H4 (cell line): ENCODE results near the gene NAALAD2.

- RAMPAGE, long total RNA: no peak
These were observed 15.1 kb downstream of the FZD4 start for GRCh38 chr11:86940131-86940499.

- RAMPAGE, long total RNA: no peak
These were observed 13.9 kb downstream of the FZD4 start for GRCh38 chr11:86941048-86941915.

DNA sequence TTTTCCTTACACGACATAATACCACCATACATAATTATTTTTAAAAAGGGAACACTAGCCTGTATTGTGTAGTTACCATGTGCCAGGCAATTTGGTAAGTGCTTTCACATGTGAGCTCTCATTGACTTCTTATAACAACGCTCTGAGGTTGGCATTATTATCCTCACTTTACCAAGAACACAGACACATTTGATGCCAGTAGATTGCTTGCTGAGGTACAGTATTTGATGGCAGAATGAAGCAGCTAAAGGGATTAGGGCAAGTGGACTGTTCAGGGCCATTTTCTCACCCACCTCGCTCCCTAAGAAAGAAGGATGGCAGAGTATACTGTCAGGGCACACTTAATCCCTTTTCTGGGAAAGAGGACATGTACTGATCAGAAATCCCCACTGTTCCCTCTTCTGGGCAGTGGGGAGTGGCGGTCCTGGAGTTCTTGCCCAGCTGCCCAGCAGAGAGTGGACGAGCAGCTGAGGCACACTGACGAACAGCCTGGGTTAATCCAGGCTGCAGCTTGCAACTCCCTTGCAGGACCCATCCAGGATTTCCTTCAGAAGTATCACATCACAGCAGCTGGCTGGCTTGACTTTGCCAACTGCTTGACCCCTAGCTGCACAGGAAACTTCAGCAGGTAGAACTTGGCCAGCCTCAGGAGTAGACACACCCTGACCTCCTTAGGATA lies 27.6 kb upstream of the FZD4 start:
- RAMPAGE, long total RNA: no peak

DNA sequence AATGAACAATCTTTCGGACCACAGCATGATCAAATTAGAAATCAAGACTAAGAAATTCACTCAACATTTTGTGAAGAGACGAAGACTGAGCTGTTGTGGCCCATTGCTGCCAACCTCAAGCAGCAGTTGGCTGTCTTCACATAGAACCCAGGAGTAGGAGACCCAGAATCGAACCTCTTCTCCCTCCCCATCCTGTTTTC lies 13.5 kb upstream of the TMEM135 start:
- RAMPAGE, long total RNA: no peak

GRCh38 chr11:88508100-88508966 lies 170.8 kb upstream of the CTSC start:
- RAMPAGE, long total RNA: no peak

- RAMPAGE, long total RNA: no peak
These were observed at the start of gene NAALAD2 for GRCh38 chr11:90134179-90135479. NAALAD2 (plus strand) TSS chr11:90134663.

DNA sequence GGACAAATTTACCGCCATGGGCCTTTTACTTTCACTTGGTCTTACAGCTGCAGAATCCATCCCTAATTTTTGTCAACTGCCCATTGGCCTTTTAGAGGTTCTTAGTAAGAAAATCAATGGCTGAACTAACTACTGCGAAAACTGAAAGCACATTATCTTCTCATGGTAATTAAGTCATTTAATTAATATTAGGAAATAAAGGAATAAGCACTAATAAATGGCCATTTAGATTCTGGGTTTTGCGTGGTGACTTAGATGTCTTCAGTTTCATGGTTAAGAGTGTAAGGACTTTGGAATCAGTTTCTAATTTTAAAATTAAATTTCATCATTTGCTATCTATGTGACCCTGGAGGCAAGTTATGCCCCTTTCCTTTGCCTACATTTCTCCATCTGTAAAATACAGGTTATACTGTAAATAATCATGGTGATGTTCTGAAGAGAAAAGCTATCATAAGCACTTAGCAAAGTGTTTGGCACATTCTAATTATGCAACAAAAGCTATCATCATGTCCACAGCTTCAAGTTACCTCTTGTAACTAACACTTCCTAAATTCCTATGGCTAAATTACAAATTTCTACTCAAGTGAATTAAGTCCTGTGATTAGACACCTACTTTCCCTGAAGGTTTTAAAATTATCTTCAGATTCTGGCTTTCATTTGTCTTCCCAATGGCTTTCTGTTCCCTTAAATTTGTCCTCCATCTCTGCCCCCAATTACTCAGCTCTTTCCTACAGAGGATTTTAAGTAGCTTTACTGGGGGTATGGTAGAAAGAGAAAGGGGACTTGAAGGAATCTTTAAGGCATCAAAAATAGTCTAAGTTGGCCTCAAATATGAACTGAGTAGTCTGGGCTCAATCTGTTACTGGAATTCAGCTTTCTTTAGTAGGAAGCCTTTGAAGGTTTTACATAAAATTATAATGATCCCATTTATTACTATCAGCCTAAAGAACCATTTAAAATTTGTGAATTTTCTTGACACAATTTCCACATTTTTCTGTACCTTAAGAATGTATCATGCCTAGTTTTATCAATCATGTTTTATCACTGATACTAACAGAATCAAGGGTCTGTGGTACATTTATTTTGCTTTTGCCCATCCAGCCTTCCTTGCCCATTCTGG lies 26.3 kb downstream of the CHORDC1 start:
- RAMPAGE, long total RNA: no peak

GRCh38 chr11:91982225-91982483 lies 242.5 kb upstream of the FAT3 start:
- RAMPAGE, long total RNA: no peak

DNA sequence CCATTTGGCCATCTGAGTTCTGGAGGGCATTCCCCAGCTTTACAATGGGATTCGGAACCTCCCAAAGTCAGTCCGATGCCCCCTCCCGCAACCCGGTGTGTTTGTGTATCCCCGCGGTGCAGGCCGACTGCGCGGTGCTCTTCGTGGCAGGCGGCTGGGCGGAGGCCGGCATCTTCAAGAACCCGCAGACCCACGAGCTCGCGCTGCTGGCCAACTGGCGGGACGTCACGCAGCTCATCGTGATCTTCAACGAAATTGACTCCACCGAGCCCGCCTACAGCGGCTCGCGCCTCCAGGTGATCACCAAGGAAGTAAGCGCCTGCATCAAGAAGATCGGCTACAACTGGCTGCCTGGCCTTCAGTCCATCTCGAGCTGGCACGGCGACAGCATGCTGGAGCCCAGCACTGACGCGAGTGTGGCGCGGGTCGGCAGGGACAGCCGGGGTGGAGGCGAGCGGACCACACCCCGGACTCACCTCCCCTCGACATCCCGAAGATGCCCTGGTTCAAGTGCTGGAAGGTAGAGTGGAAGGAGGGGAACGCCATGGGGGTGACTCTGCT lies 53.9 kb upstream of the MTNR1B start:
- RAMPAGE, long total RNA: no peak

GRCh38 chr11:92947988-92948625 lies 21.3 kb upstream of the MTNR1B start:
- RAMPAGE, long total RNA: no peak

- RAMPAGE, long total RNA: no peak
These were observed 56.1 kb downstream of the SMCO4 start for GRCh38 chr11:93486961-93487550.

GRCh38 chr11:93718062-93718568 lies 23.2 kb downstream of the TAF1D start:
- RAMPAGE, long total RNA: no peak

GRCh38 chr11:93732934-93734096 lies 8.0 kb downstream of the TAF1D start:
- RAMPAGE, long total RNA: no peak

DNA sequence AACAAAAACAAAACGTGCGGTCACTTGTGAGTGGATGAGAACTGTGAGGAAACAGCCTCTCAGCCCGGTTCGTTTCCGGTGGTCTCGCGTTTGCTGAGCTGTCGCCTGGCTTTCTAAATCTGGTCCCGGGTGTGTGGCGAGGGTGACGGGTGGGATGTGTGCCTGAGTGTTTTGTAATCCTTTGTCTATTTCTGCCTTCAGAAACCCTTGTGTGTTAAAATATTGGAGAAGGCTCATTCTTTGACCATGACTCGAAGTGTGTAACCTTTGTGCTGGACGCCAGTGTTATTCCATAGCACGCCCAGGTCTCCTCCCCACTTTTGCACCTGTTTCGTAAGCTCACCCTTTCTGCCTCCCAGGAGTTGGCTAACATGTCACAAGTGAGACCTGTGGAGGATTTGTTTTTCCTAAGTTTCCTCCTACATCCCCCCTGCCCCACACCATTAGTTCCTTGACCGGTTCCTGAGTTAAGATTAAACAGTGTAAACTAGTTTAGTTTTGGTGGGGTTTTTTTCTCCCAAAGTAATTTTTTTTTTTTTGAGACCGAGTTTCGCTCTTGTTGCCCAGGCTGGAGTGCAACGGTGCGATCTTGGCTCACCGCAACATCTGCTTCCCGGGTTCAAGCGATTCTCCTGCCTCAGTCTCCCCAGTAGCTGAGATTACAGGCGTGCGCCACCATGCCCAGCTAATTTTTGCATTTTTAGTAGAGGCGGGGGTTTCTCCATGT lies 453 bp downstream of the C11orf54 start:
- RAMPAGE, long total RNA: no peak

- RAMPAGE, long total RNA: no peak
These were observed 884 bp downstream of the PANX1 start for GRCh38 chr11:94129654-94129795.

DNA sequence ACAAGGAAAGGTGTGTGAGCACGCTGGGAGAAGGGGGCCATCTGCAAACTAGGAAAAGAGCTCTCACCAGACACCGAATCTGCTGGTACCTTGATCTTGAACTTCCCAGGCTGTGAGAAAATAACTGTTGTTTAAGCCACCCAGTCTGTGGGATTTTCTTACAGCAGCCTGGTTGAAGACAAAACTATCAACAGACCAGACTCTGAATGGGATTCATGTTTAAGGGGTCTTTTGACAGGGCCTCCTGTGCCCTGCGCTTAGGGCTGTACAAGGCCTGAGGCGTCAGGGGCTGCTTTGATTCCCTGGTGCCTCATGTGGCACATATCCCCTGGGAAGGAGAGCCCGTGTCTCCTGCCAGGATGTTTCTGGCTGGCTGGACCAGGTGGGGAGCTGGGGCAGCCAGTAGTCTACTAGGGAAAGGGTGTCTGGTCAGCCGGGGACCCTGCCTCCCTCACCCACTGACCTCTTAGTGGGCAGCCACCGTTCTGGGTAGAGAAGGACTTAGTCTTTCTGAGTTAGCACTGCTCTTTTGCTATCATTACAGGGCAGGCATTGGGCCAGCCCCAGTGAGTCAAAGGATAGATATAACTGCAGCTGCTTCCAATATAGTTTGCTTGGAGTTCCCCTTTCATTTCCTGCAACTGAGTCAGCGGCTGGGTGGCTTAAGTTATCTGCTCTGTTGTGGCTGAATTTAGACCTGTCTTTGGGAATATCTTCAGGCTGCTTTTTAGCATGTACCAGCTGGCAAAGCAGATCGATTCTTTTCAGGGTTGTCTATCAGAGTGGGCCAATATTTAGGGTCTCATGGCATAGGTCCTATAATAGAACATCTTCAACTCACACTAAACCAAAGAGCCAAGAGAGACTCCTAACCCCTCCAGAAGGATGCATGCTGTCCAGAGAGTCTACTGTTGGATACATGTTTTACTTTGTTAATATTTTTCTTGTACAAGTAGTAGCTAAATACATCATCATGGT lies 6.4 kb downstream of the PANX1 start:
- RAMPAGE, long total RNA: no peak

DNA sequence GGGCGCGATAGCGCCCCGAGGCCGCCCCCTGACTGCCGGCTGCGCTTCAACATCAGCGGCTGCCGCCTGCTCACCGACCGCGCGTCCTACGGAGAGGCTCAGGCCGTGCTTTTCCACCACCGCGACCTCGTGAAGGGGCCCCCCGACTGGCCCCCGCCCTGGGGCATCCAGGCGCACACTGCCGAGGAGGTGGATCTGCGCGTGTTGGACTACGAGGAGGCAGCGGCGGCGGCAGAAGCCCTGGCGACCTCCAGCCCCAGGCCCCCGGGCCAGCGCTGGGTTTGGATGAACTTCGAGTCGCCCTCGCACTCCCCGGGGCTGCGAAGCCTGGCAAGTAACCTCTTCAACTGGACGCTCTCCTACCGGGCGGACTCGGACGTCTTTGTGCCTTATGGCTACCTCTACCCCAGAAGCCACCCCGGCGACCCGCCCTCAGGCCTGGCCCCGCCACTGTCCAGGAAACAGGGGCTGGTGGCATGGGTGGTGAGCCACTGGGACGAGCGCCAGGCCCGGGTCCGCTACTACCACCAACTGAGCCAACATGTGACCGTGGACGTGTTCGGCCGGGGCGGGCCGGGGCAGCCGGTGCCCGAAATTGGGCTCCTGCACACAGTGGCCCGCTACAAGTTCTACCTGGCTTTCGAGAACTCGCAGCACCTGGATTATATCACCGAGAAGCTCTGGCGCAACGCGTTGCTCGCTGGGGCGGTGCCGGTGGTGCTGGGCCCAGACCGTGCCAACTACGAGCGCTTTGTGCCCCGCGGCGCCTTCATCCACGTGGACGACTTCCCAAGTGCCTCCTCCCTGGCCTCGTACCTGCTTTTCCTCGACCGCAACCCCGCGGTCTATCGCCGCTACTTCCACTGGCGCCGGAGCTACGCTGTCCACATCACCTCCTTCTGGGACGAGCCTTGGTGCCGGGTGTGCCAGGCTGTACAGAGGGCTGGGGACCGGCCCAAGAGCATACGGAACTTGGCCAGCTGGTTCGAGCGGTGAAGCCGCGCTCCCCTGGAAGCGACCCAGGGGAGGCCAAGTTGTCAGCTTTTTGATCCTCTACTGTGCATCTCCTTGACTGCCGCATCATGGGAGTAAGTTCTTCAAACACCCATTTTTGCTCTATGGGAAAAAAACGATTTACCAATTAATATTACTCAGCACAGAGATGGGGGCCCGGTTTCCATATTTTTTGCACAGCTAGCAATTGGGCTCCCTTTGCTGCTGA lies 1.4 kb downstream of the FUT4 start:
- RAMPAGE, long total RNA: no peak

- RAMPAGE, long total RNA: no peak
These were observed 83.0 kb downstream of the PIWIL4 start for GRCh38 chr11:94650072-94650574.

DNA sequence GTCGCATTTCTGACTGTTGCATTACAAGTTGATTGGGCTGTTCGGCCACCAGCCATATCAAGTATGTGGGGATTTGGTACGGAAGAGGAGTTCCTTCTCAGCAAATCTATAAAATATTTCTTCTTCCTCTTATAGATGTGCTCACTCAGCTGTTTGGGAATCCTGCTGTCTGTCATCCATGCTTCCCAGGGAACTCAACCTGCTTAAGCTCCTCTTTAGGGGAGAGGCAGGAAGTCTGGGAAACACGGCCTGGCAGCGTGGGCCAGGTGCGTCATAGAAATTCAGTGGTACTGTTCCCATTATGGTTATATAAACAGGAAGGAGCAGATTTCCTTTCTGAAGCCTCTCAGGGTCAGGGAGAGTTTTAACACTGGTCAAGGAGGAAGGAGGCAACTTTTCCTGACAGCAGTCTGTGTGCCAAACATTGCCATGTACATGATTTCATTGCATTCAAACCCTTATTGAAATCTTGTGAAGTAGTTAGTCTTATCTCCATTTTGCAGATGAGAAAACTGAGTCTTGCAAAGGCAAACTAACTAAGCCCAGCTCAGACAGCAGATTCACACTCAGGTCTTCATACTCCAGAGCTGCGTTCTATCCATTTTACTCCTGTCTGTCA lies 35.5 kb upstream of the AMOTL1 start:
- RAMPAGE, long total RNA: no peak

GRCh38 chr11:94750489-94751239 lies 17.5 kb upstream of the AMOTL1 start:
- RAMPAGE, long total RNA: no peak